Right common carotid artery plus branches (tissue), 1 donor: ENCODE data around the genes VPS4B and SERPINB4.

- PRO-cap = no peak
These were observed 1.4 kb downstream of the CDH20 start for GRCh38 chr18:61334542-61335120.

DNA sequence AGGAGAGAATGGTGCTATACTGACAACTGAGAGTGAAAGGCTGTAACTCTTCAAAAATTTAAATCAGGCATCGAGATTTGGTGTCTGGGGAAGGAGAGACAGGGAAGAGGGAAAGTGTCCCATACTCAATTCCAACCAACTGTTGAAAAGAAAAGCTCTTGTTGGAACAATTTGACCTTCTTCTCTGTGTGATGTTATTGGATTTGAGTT lies 126.5 kb downstream of the CDH20 start:
- PRO-cap = no peak

DNA sequence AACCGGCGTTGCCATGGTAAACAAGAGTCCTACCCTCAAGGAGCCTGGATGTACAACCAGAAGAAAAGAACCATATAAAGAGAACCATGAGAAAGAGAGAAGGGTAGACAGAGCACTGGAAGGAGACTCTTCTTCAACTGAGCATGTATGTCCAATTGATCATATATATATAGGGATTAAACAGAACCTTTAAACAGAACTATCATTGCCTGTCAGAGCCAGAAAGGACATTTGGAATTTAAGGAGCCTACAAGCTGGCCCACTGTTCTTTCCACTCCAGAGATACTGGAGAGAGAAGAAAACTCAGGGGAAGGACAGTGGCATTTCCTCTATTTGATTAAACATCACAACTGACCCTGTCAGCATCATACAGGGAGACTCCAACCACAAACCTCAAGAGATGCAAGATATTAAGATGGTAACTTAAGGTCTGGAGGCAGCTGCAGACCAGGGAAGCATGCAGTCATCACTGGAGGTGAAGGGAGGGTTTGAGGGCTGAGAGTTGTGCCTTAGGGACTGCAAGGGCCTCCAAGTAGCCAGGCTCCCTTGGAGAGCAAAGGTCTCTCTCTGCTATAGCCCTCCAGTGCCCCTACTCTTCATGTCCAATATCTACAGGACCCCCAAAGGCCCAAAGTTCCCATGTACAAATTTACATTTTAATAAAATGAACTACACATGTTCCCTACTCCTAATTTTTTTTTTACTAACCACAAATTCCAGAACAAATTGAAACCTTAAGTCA lies 67.5 kb downstream of the RNF152 start:
- PRO-cap = no peak

DNA sequence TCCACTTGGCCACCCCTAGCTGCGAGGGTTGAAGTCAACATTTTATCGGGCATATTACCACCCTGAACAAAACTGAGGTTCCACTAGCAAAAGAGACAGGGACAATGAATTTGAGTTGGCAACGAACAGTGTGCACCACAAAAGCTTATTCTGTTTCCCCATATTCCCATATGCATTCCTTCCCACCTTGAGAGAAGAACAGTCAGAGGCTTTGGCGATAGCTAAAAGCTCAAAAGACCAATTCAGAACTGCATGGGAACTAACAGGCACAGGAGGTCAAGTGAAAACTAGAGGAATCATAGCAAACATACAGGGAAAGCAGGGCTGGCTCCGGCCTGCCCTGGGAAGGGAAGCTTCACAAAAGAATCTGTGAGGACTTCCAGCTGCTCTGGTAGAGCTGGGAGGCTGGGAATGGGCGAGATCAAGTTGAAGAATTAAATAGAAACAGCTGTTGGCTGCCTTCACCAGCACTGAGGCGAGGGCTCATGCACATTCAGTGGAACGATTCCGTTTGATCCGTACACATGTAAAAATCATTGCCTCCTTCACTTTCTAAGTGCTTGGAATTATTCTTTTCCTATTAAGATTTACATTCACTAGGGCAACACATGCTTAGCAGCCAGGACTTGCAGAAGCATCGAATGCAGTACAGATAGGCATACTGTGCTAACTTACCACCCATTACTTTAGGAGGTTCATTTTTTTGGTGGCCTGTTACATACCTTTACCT lies 125.2 kb upstream of the RNF152 start:
- PRO-cap = no peak

DNA sequence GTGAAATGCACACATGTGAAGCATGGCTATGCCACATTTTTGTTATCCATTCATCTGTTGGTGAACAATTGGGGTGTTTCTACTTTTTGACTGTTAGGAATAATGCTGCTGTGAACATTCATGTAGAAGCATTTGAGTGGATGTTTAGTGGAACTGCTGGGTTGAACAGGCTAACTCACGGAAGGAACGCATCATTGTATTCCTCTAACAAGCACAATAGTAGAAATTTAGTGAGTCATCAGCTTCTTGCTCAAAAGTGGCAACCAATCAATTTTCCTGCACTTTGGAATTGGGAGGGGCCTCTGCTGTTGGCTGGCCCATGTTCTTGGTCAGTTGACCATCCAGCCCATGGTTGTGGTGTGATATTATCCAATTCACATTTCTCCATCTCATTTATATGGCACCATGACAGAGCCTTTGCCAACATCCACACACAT lies 95.0 kb downstream of the TNFRSF11A start:
- PRO-cap = no peak

GRCh38 chr18:62584156-62584488 lies 61.3 kb downstream of the ZCCHC2 start:
- PRO-cap = no peak

DNA sequence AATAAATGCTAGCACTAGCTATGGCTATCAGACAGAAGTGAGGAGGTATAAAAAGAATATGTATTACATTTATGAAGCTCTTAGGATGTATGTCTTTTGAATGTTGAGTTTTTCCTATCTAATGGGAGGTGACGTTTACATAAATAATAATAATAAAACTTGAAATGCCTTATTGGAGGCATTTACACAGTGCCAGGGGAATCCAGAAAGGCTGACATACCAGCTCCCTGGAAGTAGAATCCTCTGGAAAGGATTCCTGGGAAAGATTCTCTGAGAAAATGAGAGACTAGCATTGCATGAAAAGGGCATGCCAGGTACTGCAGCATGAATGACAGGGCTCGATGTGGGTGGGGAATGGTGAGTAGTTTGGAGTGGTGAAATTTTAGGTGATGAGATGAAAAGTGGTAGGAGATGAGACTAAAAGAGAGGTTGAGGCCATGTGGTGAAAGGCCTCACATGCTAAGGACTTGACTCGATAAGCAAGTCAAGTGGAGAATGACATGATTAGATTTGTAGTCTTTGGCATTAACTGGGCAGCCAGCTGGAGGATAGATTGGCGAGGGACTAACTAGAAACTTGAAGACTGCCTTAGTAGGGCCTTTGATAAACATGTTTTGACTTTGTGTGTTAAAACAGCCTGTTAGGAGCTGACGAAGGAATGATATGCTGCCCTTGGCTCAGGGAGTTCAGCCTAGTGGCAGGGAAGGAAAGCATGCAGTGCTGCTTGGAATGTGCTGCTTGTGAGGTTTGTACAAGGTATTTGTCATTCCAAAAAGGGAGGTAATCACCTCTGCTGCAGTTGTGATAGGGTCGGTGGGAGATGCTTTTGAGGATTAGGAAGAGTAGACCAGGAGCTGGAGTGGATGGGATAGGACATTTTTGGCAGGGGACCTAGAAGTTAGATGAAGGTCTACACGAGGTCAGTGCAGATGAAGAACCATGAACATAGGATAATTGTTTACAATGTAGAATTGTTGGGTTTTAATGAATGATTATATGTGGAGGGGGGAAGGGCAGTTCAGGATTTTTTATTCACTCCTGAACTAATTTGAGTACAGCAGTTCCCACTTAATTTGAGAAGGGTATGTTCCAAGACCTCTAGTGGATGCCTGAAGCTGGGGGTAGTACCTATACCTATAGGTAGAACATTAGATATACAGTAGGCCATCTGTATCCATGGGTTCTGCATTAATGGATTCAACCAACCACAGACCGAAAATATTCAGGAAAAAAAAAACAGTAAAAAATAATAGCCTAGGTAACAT lies 22.0 kb downstream of the PHLPP1 start:
- PRO-cap = no peak

GRCh38 chr18:62741012-62742076 lies 26.0 kb downstream of the PHLPP1 start:
- PRO-cap = no peak

GRCh38 chr18:63182868-63183275 lies 136.7 kb downstream of the BCL2 start:
- PRO-cap = no peak

DNA sequence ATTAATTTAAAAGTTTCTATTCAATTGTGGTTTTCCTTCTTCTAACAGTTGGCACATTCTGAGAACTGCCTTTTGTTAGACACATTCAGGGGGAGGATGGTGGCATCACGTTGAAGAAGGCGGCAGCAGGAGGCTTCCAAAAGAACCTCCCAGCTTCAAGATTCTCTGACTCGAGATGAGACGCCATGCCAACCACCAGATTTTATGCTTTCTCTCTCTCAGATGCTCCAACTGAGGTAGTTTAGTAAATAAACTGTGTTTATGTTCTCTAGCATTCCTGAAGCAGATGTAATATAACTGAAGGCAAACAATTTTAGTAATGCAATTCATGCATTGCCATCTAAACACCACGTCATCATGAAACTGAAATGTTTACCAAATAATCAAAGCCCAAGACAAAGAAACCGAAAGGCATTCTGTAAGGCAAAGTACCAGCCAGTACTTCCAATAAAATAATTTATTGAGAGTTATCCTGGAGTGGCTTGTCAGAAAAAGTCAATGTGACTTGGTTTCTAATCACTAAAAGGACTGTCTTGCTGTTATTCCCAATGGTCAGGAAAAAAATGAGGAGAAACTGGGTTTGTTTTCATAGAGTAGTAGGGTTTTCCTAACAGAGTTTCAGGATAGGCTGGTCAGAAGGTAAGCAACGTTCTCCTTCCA lies 102.6 kb downstream of the BCL2 start:
- PRO-cap = no peak

- PRO-cap = no peak
These were observed 94.1 kb downstream of the BCL2 start for GRCh38 chr18:63225398-63225972.

GRCh38 chr18:63272983-63273890 lies 46.3 kb downstream of the BCL2 start:
- PRO-cap = unidirectional peak, minus-strand start at chr18:63273332

- PRO-cap = no peak
These were observed 23.7 kb downstream of the BCL2 start for GRCh38 chr18:63295783-63296347.

DNA sequence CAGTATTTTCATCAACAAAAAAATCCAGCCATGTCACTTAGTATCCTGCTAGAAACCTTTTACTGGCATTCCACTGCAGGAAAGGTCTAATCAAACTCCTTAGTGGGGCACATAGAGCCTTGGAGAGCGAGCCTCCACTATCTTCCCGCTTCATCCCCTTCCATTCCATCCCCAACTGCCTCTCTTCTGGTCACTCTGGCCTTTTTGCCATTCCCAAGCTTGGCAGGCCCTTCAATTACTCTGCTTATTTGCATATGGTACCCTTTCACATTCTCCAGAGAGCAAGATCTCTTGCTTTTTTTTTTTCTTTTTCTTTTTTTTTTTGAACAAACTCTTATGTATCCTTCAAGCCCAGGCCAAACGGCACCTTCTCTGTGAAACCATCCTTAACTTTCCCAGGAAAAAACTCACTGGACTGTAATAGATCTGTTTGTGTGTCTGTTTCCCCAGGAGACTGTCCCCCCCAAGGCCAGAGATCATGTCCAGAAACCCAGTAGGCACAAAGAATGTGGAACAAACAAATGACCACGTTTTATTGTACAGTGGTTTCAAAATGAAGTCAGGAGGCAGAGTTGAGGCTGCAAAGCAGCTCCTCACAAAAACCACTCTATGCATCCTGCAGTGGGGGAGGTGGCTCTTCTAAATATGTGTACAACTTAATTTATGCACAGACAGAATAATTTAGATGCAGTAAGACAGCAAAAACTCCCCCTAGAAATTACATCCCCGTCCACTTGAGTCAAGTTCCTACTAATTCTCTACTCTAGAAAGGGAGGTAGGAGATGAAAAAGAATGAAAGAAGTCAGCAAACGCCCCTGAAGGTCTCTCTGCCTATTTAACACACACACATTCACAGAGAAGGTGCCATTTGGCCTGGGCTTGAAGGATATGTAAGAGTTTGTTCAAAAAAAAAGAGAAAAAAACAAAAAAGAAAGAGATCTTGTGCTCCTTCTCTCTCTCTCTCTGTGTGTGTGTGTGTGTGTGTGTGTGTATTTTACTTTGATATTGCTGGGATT lies 19.8 kb downstream of the BCL2 start:
- PRO-cap = no peak

DNA sequence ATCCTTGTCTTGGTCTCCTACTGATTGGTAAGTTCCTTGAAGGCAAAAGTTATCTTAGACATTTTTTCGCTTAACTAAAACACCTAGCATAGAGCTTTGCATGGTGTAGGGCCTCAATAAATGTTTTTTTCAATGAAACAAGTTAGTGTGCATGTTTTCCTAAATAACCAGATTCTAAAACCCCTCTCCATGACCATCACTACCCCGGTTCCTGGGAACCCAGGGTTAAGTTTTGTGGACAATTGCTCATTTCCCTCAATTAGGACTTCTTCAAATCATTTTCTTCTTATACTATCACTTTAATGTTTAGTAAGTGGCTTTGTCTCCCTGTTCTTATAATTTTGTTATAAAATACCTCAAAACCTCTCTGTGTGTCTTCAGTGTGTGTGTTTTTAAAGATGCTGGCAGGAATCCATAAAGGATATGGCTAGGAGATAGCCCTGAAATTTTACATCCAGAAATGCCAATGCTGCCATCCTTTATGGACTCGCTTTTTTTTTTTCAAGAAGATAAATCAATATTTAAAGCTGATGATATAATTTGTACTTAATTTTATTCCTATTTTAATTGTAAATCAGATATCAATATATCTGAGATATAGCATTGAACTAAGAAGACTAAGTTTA lies 8.9 kb downstream of the BCL2 start:
- PRO-cap = no peak

DNA sequence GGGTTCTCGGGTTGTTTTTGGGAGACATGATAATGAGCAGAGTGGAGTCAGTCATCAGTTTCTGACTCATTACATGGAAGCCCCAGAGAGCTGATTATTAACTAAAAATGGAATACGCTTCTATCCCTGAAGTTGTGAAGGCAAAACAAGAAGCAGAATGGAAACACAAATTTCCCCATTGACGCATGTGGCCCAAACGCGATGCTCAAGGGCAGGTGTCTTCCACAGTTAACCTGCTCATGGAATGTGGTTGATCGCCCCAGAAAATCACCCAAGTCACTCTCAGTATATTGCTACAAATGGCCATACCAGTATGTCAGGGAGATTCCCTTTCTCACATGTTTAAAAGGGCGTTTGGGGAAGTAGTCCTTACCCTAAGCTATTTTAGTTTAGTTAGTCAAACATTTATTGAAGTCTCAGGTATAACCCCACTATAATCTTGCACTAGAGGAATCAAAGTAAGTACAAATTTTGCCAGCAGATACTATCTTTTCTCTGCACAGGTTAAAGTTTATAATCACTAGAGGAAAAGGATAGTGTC lies 8.0 kb downstream of the BCL2 start:
- PRO-cap = no peak

DNA sequence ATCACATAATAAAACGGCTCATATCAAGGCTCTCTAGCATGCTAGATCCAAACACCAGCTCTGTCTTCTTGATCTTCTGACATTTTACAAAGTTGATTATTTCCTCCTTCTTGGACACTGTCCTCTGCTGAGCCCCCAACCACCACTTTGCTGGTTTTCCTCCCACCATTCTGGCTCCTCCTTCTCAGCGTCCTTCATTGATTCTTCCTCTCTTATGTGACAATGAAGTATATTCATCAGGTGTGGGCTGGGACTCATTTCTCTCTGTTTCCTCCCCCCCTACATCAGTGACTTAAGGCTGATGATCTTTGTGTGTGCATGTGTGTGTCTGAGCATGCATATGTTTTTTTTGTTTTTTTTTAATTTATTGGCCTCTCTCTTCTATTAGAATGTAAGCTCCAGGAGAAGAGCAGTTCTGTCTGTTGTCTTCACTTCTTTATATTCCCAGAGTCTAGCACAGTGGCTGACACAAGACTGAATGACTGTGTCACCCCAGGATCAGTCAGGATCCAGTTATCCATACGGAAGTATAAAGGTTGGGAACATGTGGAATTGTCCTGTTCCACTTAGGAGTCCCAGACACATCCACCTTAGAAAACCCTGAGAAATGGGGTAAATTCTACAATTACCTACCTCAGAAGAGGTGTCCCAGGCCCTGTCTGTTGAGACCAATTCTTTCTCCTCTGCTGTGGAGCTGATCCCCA lies 4.8 kb downstream of the VPS4B start:
- PRO-cap = no peak

GRCh38 chr18:63421910-63422553 lies at the start of gene VPS4B:
Gene VPS4B, minus strand, starts transcription at chr18:63422476.
- PRO-cap = bidirectional peak, plus-strand start at chr18:63422680, minus-strand start at chr18:63422447

DNA sequence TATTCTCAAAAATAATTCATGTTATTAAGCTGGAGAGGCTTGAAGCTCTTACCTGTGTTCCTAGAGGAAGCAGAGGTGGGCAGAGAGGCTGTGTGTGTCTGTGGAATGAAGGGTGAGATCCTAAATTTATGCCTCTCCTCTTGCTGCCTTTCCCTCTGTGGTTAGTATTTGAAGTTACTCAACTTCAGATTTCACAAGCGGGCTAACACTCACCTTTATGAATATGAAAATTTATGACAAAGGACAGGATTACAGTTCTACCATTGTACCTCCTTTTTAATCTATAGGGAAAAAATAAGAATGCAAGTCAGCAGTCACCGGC lies at the start of gene SERPINB4:
Gene SERPINB4, minus strand, starts transcription at position 100 of the 322 bp plus-strand sequence.
- PRO-cap = no peak

DNA sequence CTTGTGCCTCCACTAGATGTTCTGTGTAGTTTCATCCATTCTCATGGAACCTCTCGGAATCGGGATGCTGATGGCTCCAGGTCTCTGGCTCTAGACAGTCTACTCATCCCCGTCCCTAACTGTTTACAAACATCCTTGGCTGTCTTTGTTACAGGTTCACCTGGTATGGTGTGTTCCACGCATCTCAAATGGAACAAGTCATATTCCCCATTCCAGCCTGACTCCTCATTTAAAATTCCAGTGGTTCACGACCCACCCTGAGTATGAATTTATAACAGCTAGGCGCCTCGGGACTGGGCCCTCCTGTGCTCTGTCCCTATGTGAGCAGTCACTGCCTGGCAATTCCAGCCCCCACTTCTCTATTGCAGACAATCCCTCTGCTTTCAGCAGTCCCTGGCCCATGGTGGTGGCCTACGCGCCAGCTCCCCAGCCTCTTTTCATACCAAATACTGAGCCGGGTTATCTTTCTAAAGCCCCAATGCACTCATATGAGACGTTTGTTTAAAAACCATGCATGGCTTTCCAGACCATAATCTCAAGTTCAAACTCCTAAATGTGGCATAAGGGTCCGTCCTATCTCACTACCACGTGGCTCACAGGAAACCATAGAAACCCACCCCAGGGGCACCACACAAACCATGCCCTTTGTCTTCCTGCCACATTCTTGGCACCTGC lies 1.5 kb downstream of the SERPINB8 start:
- PRO-cap = no peak